Mesenchymal stem cell of adipose (primary cell): ENCODE results near the gene PARD3.

DNA sequence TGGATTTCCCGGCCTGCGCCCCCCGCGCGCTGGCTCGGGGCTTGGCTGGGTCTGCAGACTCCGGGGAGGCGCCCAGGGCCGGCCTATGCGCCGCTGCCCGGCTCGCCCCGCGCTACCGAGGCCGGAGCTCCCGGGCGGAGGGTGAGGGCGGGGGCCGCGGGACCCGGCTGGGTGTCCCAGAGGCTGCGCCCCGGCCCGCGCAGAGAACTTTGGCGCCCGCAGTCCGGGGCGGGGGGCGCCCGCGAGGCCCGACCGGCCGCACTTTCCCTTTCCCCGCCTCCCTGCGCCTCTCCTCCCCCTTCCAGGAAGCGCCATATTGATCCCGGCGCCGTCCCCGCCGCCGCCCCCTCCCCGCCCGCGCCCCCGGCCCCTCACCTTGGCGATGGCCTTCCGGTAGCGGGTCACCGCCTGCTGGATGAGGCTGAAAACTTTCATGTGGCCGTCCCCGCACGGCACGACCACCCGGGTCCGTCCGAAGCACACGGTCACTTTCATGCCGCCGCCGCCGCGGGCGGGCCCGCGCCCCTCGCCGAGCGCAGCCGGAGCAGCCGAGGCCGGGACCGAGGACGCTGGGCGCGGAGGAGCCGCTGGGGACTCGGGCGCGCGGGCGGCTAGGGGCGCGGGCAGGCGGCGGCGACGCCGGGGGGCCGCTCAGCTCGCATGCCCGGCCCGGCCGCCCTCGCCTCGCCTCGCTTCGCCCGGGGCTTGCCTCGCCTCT is 436 bp downstream of the PARD3 start:
- CAGE, long polyA plus RNA = no peak

- CAGE, long polyA plus RNA = no peak
Measured at GRCh38 chr10:34815219-34816142, at the start of gene PARD3. Gene PARD3 (minus strand): TSS chr10:34815296.

- CAGE, long polyA plus RNA = no peak
Measured at GRCh38 chr10:35127363-35128018, 845 bp downstream of the CREM start.

- CAGE, long polyA plus RNA = no peak
Measured at GRCh38 chr10:35352123-35352840, 16.0 kb downstream of the CCNY start.

GRCh38 chr10:35375240-35376110 is 39.2 kb downstream of the CCNY start:
- CAGE, long polyA plus RNA = no peak

DNA sequence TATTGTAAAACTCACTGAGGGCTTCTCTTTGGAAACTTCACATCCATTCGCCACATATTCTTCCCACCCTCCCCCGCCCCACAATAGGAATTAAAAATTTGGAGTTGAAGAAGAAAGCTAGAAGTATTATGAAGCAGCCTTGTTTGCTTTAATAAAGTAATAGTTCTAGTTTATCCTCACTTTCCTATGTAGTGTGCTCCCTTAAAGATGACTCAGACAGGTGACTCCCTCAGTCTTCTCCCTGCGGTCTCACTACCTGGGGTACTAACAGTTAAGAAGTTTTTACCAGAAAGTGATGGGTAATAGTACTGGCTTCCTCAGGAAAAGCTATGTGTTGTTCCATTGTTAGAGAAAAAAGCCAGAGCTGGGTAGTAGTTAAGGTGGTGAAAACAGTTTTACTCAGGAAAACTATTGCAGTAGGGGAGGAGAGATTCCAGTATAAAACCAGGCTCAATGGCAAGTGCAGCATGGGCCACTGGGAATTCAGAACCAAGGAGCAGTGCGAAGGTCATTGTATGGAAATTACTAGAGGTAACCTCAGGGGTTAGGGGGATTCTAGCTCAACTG is 58.7 kb downstream of the CCNY start:
- CAGE, long polyA plus RNA = no peak

GRCh38 chr10:35422298-35422834 is 86.1 kb downstream of the CCNY start:
- CAGE, long polyA plus RNA = no peak

- CAGE, long polyA plus RNA = no peak
Measured at GRCh38 chr10:35564664-35565221, 40.4 kb upstream of the GJD4 start.

- CAGE, long polyA plus RNA = no peak
Measured at GRCh38 chr10:37748810-37749350, 108.5 kb downstream of the ZNF248 start.

DNA sequence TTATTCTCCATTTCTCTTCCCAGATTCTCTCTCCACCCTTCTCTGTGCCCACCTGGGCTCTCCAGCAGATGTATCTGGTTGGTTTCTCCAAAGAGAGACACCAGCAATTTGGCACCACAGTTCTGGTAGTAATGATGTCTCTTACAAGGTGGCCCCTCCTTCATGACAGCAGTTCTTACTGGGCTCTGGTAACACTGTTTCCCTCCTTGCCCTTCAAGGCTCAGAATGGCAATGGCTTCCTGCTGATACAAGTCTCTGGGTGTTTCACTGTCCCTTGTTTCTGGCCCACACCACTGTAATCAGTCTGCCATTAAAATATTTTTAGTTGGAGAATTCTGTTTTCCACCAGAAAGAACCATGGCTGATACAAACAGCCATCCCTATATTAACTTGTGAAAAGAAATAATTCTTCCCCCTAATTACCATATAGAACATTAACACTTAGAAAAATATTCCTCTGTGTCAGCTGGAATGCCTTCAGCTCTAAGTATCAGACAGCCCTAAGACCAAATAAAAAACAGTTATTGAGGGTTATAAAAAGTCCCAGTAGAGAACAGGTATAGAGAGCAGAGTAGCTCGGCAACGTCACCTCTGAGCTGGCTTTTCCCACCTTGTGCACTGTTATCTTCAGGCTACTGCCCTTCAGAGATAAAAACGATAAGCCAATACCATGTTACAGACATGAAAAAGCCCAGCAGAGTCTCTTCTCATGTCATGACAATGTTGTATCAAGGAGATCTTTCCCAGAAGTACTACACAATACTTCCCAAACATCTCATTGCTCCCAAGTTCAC is 28.2 kb downstream of the ZNF248 start:
- CAGE, long polyA plus RNA = no peak

DNA sequence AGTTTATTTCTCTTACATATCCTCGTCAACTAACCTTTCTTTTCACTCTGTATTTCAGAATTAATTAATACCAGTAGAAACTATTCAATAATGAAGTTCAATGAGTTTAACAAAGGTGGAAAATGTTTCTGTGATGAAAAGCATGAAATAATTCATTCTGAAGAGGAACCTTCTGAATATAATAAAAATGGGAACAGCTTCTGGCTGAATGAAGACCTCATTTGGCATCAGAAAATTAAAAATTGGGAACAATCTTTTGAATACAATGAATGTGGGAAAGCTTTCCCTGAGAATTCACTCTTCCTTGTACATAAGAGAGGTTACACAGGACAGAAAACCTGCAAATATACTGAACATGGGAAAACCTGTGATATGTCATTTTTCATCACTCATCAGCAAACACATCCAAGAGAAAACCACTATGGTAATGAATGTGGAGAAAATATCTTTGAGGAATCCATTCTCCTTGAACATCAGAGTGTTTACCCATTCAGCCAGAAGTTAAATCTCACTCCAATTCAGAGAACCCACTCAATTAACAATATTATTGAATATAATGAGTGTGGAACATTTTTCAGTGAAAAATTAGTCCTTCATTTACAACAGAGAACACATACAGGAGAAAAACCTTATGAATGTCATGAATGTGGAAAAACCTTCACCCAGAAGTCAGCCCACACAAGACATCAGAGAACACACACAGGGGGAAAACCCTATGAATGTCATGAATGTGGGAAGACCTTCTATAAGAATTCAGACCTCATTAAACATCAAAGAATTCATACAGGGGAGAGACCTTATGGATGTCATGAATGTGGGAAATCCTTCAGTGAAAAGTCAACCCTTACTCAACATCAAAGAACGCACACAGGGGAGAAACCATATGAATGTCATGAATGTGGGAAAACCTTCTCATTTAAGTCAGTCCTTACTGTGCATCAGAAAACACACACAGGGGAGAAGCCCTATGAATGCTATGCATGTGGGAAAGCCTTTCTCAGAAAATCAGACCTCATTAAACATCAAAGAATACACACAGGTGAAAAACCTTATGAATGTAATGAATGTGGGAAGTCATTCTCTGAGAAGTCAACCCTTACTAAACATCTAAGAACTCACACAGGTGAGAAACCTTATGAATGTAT is 23.6 kb downstream of the ZNF37A start:
- CAGE, long polyA plus RNA = no peak

DNA sequence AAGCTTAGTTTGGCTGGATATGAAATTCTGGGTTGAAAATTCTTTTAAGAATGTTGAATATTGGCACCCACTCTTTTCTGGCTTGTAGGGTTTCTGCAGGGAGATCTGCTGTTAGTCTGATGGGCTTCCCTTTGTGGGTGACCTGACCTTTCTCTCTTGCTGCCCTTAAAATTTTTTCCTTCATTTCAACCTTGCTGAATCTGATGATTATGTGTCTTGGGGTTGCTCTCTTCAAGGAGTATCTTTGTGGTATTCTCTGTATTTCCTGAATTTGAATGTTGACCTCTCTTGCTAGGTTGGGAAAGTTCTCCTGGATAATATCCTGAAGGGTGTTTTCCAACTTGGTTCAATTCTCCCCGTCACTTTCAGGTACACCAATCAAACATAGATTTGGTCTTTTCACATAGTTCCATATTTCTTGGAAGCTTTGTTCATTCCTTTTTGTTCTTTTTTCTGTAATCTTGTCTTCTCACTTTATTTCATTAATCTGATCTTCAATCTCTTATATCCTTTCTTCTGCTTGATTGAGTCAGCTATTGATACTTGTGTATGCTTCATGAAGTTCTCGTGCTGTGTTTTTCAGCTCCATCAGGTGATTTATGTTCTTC is 100.3 kb downstream of the ZNF33B start:
- CAGE, long polyA plus RNA = no peak

- CAGE, long polyA plus RNA = no peak
Measured at GRCh38 chr10:42638879-42639143, 441 bp upstream of the ZNF33B start.

- CAGE, long polyA plus RNA = no peak
Measured at GRCh38 chr10:42755020-42755618, 27.5 kb upstream of the BMS1 start.

GRCh38 chr10:42933774-42934424 is 143.0 kb upstream of the RET start:
- CAGE, long polyA plus RNA = no peak

DNA sequence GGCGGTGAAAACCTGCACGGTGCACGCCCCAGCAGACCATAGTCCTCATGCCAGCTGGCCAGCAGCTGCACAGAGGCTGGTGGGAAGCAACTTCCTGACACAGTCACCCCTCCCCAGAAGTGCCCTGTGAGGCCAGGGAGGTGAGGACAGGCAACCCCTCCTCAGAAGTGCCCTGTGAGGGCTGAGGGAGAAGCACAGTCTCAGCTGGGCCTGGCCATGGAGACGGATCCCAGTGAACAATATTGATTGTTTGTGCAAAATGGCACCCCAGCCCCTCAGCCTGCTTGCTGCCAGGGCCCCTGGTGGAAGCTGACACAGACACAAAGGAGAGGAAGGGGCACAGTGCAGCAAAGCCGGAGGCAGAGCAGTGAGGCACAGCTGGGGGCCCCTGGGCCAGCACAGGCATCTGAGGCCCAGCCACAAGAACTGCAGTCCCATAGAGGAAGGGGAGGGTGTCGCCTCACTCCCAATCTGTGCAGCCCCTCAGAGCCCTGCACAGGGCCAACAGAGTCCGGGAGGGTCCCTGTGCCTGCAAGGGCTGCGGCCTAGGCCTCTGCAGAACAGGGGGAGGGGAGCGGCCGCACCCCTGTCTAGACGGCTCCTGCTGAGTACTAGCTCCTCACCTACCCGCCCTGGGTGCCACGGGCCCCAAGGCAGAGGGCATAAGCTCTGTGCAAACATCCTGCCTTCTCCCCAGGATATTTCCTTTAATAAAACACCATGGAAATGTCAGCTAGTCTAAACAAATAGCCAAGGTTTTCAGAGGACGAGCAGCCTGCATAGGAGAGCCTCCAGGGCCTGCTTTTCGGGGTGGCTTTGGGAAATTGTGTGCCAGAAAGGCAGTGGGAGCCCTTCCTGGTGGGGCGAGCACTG is 32.5 kb upstream of the RET start:
- CAGE, long polyA plus RNA = no peak

DNA sequence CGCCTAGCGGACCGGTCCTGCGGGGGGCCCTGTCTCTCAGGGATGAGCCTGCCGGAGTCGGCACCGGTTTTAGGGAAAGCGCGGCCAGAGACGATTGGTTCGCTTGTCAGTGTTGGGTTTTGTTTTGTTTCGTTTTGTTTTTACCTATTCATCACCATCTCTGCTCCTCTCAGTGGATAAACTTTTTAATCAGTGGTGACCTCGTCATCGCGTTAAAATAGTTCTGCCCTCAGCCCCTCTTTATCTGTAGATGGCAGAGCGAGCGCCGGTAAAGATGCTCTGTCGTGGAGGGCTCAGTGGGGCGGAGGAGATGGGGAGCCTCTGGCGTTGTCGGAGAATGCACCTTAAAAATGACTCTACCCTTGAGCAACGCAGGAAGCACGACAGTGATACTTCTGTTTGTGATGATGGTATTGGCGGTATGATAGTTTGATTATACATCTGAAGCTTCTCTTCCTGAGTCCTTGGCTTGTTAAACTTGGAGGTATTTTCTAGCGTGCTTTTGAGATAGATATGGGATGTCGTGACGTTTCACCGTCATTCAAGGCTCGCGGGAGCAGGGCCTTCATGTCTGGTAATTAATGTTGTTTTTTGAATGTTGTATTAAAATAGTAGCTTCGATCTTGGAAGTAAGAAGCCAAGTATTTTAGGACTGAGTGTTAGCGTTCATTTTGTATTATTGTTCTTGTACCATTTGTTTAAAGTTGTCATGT is 584 bp downstream of the CSGALNACT2 start:
- CAGE, long polyA plus RNA = no peak

- CAGE, long polyA plus RNA = no peak
Measured at GRCh38 chr10:43140235-43141016, 2.2 kb downstream of the CSGALNACT2 start.

DNA sequence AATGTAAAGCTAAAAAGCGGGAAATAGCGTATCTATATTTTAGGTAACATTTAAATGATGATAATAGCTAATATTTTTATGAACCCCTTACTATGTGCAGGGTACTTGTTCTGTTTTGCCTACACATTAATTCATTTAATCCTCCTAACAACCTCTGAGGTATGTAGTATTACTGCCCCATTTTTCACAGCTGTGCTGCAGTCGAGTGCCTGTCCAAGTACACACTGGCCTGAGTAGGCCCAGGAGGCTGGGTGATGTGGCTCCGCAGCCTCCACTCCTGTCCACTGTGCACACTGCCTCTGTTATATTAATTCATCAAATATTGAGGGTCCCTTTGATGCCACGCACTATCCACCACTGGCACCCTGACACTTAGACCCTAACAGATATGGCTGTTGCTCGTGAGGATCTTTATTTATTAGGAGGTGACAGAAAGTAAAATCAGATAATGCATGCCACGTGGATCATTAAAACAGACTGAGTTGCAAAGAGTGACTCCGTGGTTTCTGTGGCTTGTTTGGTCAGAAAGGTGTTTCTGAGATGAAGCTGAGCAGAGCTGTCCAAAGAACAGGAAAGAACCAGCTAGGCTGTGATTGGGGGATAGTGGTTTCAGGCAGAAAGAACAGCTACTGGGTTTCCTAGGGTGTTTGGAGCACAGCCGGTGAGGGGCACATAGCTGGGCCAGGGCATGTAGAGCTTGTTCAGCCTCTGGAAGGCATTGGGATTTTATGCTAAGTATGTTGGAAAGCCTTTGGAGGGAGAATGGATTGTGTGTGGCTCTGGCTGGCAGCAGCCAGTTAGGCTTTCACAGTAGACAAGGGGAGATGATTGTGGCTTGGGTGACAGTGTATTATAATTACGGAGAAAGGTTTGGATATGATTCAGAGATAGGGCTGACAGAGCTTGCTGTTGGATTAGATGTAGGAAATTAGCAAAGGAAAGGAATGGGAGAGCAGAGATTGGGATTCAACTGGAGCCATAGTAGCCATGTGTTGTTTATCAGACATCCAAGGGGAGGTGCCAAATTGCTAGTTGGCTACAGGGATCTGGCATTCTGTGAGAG is 34.4 kb downstream of the CSGALNACT2 start:
- CAGE, long polyA plus RNA = no peak

DNA sequence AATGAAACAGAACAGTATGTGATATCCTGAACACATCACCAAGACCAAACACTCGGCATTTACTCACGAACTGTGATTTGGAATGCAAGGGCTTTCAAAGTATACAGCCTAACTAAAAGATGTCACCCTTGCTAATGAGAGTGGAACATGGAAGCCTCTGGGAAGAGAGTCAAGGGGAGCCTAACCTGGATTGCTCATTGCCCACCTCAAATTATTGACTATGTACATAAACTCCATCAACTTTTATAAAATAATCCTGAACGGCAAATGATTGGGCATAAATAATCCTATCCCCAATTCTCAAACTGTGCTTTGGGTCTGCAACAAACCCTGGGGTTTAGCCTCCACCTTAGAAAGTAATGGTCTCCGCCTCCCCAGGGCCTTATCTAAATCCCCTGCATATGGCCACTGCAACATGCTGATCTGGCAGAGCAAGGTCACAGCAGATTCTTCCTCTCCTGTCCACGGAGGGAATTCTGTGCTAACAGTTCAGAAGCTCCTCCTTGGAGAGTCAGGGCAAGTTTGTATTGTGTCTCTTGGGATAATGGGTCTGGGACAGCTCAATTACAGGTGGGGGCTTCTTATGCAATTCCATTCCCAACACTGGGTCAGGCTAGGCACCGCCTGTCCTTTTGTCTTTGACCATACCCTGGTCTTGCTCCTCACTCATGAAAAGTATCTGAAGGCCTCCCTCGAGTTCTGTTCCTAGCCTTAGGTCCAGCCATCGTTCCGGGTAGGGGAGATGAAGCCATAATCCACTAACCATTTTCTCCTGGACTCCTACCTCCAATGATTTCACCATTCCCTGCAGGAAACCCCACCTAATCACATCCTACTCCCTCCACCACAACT is 18.5 kb downstream of the FXYD4 start:
- CAGE, long polyA plus RNA = no peak